ENCODE measurements around a stretch of chr1.

DNA sequence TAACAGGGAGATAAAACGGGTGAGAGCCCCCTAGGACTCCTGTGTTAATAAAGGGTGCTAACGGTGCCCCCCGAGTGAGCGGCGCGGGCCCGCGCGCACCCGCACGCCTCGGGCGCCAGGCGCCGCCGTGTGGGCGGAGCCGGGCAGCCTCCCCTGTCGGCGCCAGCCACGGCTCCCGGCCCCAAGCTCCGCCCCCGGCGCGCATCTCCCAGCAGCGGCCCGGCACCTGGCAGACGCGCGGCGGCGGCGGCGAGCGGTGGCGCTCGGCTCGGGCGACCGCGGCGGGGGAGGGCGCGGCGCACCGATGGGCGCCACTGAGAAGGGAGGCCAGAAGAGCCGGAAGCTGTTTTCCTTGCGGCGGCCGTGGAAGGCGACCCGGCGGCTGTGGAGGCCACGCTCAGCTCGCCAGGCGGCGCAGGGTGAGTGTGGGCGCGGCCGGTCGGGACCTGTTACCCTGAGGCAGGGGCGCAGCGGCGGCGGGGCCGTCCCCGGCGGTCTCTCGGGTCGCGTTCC lies 55.1 kb upstream of the DNAJC6 start:
- RRBS: 2% methylated on average over 36 of the region's 73 CpGs

DNA sequence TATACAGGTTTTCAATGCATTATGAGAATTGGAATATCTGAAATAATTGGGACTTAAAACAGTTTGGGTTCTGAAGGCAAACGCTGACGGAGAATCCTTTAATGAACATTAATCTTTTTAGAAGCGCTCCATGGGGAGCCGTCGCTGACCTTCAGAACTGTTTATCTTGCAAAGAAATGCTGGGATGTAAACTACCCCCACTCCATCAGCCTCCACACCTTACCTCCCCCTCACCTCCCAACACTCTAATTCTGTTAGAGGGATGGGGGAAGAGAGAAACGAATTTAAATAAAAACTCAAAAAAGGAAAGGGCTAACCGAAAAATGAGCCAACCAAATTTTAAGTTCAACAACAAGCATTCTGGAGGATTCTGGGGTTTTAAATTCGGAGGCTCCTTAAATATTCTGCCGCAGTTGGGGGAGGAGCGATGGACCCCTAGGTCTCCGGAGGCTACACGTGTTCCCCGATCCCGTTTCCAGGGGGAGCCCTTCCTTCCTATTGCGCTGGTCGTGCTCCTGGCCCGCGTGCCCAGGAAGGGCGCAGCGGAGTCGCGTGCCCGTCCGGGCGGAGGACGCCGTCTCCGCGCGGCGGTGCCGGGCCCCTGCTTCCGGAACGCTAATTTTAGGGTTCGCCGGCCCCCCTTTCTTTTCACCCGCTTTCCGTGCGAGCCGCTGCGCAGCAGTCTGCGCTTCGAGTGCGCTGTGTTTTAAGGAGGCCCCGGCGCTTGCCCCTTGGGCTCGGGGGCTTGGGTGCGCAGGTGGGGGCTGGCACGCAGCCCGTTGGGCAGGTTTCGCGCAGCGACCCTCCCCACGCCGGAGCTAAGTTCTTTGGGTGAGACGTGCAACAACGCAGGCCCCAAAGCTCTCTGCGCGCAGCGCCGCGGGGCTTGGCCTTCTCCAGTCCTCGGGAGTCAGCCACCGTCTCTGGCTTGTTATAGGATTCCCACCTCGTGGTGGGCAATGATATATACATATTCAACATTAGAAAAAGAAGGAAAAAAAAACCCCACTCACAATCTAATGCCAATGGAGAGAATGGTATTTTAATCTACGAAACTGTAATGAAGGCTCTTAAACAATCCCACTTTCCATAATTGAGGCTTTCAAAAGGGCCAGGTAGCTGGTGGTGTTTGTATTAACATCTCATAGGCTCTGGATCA lies 43.7 kb upstream of the DNAJC6 start:
- RRBS: 89% methylated on average over 26 of the region's 66 CpGs

- RRBS: no CpG with 5 or more reads among the region's 4 CpGs
These were observed 25.9 kb upstream of the LEPR start for GRCh38 chr1:65394514-65395093.

DNA sequence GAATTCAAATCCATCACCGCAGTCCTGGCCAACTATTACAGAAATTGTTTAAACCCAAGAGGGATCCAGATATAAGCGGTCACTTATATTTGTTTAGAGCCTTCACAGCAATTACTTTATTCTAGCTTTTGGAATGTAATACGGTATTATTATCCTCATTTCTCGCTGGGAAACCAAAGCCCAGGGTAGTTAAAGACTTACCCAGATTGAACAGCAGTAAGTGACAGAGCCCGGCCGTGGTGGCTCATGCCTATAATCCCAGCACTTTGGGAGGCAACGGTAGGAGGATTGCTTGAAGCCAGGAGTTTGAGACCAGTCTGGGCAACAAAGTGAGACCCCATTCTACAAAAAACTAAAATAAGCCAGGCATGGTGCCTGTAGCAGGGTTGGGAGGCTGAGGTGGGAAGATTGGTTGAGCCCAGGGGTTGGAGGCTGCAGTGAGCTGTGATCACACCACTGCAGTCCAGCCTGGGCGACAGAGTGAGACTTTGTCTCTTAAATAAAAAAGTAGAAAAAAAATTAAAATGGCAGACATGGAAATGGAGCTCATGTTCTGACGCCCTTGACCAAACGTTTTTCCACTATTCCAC lies 6.7 kb downstream of the LEPR start:
- RRBS: no CpG with 5 or more reads among the region's 10 CpGs

DNA sequence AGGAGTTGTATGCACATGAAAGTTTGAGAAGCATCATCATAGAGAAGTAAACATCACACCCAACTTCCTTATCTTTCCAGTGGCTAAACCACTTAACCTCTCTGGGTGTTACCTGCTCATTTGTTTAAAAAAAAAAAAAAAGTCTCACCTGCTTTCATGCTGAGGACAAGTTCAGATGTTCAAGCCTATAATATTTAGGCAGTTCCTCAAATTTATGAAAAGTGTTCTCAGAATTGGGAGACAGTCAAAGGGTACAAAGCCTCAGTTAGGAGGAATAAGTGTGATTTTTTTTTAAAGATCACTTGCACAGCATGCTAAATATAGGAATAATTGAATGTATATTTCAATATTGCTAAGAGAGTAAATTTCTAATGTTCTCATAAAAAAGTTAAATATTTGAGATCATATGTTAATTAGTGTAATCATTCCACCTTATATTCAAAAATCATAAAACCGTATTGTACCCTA lies 12.0 kb downstream of the LEPR start:
- RRBS: no CpG with 5 or more reads among the region's 1 CpG

GRCh38 chr1:65467434-65468056 lies 47.1 kb downstream of the LEPR start:
- RRBS: no CpG with 5 or more reads among the region's 9 CpGs

GRCh38 chr1:65527526-65528281 lies 107.2 kb downstream of the LEPR start:
- RRBS: no CpG with 5 or more reads among the region's 5 CpGs

DNA sequence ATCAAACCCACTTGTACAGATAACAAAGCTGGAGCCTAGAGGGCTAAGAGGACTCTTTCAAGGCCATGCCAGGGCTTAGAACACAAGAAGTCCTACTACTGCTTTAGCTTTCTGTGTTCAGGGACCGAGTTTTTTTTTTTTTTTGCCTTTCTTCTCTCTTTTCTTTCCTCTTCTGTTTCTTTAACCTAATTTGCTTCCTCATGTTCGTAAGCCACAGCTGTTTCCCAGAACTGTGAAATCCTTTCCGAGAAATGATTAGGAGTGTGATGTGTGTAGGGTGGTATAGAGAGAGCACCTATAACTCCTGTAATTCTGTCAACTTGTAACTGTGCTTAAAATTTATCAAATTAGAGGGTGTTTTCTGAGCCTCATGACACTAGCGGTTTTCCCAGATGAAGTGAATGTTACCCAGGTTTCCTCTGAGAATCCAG lies 259.7 kb downstream of the PDE4B start:
- RRBS: no CpG with 5 or more reads among the region's 4 CpGs

DNA sequence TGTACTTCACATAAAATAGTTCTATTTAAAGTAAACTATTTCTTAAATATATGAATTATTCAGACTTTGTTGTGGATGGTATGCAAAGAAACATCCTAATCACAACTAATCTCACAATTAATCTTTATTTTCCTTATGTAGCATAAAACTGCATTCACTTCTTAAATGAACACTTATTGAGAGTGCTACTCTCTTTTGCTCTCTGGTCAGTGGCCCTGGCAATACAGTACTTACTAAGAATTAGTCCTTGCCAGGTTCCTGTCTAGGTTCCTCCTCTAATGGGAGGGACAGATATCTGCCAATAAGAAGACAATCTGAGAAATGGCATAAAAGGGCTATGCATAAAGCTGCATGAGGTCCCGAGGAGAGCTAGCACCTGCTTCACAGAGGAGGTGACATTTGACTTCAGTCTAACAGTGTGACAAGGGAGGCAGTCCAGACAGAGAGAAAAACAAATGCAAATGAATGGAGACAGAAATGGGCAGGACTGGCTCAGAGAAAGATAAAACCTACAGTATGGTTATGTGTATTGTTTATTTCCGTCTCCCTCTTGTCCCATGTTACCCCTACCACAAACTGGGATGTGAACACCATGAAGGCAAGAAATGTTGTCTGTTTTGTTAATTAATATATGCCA lies 357.1 kb upstream of the SGIP1 start:
- RRBS: no CpG with 5 or more reads among the region's 2 CpGs

GRCh38 chr1:66247510-66247871 lies 286.5 kb upstream of the SGIP1 start:
- RRBS: no CpG with 5 or more reads among the region's 9 CpGs

DNA sequence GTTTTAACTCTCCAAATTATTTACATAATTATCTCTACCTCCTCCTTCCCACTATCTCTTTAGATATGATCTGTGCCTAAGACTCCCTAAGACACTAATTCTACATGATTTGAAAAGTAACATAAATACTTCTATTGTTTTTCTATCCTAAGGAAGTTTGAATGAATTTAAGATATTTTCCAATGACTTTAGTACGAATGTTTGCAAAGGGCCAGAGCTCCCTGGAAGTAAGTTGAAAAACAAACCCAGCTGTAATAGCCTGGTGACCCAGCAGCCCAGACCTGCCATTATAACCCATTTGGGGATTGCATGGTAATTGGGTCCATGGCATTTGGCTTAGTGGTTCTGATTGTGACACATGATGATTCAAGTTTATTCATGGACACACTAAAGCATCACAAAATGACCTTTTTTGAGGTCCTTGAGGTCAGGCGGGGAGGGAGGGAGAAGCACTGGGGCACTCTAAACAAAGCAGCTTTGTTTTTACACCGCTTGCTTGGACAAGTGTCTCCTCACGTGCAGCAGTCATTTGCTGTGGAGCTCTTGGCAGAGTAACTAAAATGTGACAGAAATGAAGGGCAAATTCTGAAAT lies 241.1 kb upstream of the SGIP1 start:
- RRBS: no CpG with 5 or more reads among the region's 4 CpGs

GRCh38 chr1:66316417-66317359 lies 217.3 kb upstream of the SGIP1 start:
- RRBS: no CpG with 5 or more reads among the region's 4 CpGs

GRCh38 chr1:66335530-66336725 lies 198.0 kb upstream of the SGIP1 start:
- RRBS: no CpG with 5 or more reads among the region's 13 CpGs

GRCh38 chr1:66336726-66337040 lies 197.3 kb upstream of the SGIP1 start:
- RRBS: no CpG with 5 or more reads among the region's 2 CpGs

DNA sequence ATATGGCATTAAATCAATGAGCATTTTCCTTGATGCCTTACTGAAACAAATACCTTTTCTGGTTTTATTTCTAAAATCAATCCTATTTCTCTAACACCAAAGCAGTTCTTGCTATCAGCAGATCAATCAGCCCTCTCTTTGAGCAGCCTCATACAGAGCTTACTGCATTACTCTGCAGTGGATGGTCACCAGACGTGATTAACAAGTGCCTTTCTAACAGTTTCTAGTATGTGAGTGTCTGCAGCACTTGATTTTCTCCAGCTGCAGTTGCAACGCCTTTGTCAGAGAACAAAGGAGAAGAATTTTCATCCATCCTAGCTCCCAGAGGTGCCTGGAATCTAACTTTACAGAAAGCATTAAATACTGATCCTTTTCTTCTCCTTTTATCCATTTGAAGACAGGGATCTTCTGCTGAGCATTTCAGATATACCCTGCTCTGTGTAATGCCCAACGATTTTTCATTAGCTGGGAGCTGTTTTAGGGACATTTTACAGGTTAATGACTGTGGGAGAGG lies 177.3 kb upstream of the SGIP1 start:
- RRBS: no CpG with 5 or more reads among the region's 3 CpGs

DNA sequence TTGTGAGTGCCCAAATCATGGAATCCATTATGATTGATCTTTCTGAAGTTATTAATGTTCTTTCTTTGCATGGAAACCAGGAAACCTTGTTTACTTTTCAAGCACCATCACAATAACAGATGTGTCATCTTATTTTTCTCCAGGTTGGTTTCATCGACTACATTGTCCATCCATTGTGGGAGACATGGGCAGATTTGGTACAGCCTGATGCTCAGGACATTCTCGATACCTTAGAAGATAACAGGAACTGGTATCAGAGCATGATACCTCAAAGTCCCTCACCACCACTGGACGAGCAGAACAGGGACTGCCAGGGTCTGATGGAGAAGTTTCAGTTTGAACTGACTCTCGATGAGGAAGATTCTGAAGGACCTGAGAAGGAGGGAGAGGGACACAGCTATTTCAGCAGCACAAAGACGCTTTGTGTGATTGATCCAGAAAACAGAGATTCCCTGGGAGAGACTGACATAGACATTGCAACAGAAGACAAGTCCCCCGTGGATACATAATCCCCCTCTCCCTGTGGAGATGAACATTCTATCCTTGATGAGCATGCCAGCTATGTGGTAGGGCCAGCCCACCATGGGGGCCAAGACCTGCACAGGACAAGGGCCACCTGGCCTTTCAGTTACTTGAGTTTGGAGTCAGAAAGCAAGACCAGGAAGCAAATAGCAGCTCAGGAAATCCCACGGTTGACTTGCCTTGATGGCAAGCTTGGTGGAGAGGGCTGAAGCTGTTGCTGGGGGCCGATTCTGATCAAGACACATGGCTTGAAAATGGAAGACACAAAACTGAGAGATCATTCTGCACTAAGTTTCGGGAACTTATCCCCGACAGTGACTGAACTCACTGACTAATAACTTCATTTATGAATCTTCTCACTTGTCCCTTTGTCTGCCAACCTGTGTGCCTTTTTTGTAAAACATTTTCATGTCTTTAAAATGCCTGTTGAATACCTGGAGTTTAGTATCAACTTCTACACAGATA lies 161.5 kb upstream of the SGIP1 start:
- RRBS: no CpG with 5 or more reads among the region's 10 CpGs

- RRBS: no CpG with 5 or more reads among the region's 3 CpGs
These were observed 160.2 kb upstream of the SGIP1 start for GRCh38 chr1:66373673-66374196.

- RRBS: no CpG with 5 or more reads among the region's 2 CpGs
These were observed 153.6 kb upstream of the SGIP1 start for GRCh38 chr1:66380357-66380765.

GRCh38 chr1:66449895-66450647 lies 83.9 kb upstream of the SGIP1 start:
- RRBS: no CpG with 5 or more reads among the region's 4 CpGs

Measured in PFSK-1 (cell line).